ENCODE measurements around a stretch of chr2.

- PRO-cap, 2 experiments: no peak in any of the 2 experiments
Measured at GRCh38 chr2:33034814-33035252, 88.1 kb downstream of the LTBP1 start.

GRCh38 chr2:33135348-33136134 lies 188.8 kb downstream of the LTBP1 start:
- PRO-cap, 2 experiments: no peak in any of the 2 experiments

- PRO-cap, 2 experiments: no peak in any of the 2 experiments
Measured at GRCh38 chr2:33346549-33346921, 129.9 kb upstream of the RASGRP3 start.

DNA sequence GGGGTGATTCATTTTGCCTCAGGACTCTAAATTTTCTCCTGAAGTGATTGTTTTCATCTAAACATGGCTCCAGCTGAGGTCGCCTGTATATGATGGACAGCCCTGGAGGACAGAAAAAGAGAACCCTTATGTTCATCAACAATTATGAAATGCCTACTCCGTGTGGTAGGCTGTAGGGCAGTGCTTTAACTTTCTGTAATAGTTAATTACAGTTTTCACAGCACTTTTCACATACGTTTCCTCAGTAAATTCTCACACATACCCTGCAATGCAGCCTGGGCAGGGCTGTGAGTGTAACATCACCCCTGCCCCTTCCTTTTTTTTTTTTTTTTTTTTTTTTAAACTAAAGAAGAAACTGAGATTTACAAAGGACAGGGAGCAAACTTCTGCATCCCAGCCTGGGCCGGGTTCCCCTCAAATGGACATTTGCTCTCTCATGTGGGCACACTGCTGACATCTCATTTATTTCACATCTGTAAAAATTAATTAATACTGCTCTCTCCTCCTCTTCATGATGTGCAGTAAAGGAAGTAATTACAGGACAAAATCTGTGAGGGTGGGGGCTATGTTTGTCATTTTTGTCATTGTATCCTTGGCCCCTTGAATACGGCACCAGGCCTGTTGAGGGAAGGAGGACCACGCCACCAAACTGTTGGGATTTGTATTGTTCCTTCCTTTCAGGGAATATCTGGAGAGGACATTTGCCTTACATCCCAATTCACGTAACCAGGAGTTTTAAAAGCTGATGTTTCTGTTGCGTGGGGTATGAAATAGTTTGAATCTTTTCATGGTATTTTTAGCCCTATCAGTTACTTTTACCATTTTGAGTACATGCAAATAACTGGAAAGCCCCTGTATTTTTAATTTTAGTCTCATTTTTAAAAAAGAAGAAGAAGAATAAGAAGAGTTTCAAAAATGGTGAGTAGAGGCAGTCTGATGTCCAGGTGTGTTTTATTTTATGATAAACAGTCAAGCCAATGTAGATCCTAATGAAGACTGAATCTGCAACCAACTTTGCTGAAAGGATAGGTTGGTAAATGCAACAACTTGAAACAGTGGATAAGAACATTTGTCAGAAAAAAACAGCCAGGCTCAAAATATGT lies 54.1 kb downstream of the RASGRP3 start:
- PRO-cap, 2 experiments: no peak in any of the 2 experiments

GRCh38 chr2:36413294-36413609 lies 57.7 kb downstream of the CRIM1 start:
- PRO-cap, 2 experiments: no peak in any of the 2 experiments

- PRO-cap, 2 experiments: no peak in any of the 2 experiments
Measured at GRCh38 chr2:36432421-36432932, 76.9 kb downstream of the CRIM1 start.

DNA sequence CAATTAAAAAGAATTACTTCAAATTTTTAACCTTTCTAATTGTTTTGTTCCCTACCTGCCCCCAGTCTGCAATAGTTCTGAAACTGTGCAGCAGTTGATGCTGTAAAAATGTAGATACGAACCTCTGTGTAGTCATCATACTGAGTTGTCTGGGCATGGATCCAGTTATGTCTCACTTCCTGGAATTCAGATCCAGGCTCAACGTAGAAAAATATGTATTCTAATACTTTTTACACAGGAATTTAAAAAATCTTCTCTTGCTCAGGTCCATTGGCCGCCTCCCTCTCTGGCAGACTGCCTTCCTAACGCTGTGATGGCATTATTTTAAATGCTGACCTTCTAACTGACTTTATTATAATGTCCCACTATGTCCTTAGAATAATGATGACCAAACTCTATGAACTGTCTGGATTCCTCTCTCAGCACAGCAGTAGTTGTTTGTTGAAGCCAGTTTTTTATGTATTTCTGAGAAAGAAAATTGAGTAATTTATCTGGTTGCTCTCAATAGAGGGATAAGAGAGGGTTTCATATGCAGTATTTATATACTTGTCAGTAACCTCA lies 119.6 kb downstream of the FEZ2 start:
- PRO-cap, 2 experiments: no peak in any of the 2 experiments

GRCh38 chr2:36530581-36531487 lies 67.1 kb downstream of the FEZ2 start:
- PRO-cap, 2 experiments: no peak in any of the 2 experiments

DNA sequence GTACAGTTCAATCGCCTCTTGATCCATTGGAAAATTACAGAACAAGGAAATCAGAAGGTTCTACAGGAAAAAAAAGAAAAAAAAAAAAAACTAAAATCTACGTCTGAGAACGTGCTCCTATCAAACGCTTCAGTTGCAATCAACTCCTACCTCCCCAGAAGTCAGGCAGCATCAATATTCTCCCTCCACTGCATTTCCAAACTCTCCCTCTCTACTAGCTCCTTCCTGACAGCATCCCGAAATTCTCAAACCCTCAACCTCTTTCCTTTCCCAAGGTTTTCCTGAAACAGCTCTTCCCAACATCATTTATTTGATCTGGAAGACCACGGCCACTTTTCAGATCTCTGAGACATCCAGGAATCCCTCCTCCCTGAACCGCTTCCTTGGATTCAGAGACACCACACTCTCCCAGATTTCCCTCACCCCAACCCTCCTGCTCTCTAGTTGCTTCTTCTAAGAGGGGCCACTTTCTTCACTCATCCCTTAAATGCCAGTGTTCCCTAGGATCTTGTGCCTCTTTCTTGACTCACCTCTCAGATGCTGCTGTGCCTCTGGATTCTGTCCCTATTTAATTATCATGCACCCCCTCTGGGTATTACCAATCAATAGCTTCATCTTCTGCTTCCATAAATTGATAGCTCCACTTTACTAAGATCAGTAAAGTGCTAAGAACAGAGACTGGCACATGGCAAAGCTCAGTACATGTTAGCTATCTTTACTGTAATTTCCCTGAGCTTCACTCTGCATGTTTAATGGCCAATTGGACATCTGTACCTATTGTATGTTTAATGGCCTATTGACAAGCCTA lies 34.3 kb downstream of the FEZ2 start:
- PRO-cap, 2 experiments: no peak in any of the 2 experiments

GRCh38 chr2:36569583-36569878 lies 28.4 kb downstream of the FEZ2 start:
- PRO-cap, 2 experiments: no peak in any of the 2 experiments

DNA sequence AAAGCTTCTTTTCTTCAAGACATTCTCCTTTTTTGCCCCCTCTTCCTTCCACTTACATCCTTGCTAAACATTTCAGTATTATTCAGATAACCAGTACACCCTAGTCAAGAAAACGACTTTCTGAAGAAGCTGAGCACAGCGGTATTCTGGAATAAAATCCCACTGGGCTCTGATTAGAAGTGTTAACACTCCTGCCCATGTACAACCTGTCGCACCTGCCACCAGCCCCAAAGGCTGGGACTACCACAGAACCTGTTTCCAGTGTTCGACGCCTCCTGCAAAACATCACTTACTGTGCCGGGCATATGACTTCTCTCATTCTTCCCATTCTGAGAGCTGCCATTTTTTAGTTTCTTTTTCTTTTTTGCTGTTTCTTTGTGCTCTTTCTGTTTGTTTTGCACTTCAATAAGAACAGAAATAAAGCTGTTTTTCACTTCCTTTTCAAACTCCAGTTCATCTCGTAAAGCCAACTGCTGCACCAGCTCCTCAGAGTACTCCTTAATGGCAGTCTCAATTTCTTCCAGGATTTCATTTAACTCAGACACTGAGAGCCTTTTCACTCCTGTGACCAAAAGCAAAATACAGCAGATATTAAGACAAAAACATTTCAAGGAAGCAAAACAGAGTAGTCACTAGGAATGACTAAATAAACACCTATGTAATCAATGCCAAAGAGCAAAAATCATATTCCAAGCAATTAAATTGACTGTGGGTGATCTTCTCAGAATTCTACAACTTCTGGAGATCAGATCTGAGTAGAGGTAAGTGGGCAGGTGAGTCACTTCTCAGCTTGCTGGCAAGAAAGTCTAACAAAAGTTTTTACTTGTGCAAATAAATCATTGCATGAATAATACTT lies 19.4 kb downstream of the FEZ2 start:
- PRO-cap, 2 experiments: no peak in any of the 2 experiments

- PRO-cap, 2 experiments: no peak in any of the 2 experiments
Measured at GRCh38 chr2:36762936-36763448, 66.5 kb downstream of the VIT start.

- PRO-cap, 2 experiments: no peak in any of the 2 experiments
Measured at GRCh38 chr2:36821271-36821682, 124.8 kb downstream of the VIT start.

GRCh38 chr2:36859004-36859203 lies 107.4 kb downstream of the STRN start:
- PRO-cap, 2 experiments: no peak in any of the 2 experiments

DNA sequence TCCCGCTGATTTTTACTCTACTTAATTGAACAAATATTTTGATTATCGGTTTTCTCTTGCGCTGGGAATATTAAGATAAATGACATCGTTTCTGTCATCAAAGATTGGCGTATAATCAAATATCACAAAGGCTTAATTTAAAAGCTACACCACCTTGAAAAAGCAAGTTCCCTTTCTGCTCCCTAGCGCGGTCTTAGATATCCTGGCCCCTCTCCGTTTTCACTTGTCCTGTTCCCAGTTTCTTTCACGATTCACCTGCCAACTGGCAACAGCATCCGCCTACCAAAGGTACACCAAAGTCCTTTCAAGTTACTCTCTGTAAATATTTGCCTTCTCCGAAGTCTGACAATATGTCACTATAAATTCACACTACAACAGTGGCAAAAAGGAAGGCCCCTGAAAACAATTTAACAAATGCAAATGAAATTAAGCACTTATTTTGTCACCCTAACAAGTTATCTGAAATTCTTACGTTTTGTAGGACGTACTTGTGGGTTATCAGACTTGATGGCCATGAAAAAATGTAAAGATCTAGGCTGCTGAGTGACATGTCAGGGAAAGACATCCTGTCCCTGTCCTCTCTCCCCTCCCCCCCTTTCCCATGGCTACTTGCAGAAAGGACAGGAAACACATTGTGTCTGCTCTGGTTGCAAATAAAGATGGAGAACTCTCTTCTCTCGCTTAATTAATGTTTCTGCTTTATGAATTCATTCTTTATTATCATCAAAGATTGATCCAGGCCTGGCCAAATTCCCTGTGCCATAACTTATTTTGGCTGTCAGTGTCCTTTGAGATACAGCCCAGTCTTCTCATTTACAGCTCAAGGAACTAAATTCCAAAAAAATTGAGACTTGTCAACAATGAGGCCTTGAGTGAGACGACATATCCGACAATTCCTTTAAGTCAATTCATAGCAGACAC lies 1.3 kb upstream of the STRN start:
- PRO-cap, 2 experiments: no peak in any of the 2 experiments

GRCh38 chr2:37011072-37011593 lies 44.8 kb upstream of the STRN start:
- PRO-cap, 2 experiments: no peak in any of the 2 experiments

DNA sequence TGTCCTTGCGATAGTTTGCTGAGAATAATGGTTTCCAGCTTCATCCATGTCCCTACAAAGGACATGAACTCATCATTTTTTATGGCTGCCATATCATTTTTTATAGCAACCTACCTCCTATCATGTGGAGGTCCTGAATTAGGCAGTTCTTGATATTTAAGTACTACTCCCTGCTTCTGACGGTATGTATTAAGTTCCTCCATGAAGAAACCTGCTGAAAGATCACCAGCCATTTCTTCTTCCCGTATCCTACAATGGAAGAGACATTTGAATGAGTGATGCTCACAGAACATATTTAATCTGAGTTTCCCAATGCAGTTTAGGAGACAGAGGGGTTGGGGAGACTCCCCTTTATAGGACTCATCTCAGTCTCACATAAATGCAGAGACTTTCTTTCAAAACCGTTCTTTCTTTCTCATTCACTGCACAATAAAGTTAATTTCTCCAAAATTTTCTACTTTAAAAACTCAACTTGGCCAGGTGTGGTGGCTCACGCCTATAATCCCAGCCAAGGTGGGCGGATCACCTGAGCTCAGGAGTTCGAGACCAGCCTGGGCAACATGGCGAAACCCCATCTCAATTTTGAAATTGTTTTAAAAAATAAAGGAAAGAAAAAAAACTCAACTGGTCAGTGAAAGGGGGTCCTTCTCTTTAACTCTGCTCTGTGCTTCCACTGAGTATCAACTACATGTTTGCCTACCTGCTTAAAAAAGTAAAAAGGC lies 9.0 kb downstream of the EIF2AK2 start:
- PRO-cap, 2 experiments: no peak in any of the 2 experiments

DNA sequence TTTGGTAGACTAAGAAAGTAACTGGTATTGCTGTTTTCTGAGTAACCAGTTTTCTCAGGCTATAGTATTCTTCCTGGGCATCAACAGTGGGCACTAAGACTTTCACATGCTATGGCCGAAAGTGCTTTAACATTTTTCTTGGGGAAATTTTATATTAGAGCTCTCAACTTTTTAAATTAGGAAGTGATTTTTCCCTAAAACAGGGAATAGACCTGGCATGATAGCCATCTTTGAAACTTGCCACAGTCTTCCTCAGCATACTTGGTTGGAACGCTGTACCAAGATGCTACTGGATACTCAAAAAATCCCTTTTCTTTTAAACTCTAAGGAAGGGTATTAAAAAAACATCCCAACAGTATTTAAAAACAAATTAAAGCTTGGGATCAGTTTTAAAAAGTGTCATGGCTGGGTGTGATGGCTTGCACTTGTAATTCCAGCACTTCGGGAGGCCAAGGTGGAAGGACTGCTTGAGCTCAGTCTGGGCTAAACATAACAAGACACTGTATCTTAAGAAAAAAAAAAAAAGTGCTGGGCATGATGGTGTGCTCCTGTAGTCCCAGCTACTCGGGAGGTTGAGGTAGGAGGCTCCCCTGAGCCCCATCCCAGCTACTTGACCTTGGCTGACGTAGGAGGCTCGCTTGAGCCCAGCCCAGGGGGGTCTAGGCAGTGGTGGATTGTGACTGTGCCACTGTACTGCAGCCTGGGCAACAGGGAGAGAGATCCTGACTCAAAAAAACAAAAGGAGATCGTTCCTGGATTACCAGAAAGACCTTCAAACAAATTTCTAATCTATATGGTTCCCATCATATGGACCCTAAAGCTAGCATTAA lies 4.1 kb downstream of the CEBPZOS start:
- PRO-cap, 2 experiments: no peak in any of the 2 experiments

- PRO-cap, 2 experiments: no peak in any of the 2 experiments
Measured at GRCh38 chr2:37318343-37318999, 6.2 kb downstream of the PRKD3 start.

- PRO-cap, 2 experiments: no peak in any of the 2 experiments
Measured at GRCh38 chr2:37468149-37468735, 123.8 kb downstream of the QPCT start.